Mesangial cell (primary cell): ENCODE measurements around the genes KRTAP10-8 and KRTAP12-1.

DNA sequence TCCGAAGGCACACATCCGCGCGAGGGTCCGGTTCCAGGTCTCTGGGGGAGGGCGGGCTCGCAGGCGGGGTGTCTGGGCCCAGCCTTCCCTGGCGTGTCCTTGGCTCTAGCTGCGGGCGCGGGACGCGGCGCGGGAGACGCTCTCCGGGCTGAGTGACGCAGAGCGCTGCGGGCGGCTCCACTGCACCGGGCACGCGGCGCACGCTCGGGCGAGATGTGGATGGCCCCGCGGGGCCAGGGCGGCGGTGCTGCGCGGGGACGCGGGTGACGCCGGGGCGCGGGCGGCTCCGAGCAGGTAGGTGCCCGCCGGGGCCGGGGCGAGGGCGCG lies 3.5 kb upstream of the TRPM2 start:
- RAMPAGE, long total RNA = no peak

DNA sequence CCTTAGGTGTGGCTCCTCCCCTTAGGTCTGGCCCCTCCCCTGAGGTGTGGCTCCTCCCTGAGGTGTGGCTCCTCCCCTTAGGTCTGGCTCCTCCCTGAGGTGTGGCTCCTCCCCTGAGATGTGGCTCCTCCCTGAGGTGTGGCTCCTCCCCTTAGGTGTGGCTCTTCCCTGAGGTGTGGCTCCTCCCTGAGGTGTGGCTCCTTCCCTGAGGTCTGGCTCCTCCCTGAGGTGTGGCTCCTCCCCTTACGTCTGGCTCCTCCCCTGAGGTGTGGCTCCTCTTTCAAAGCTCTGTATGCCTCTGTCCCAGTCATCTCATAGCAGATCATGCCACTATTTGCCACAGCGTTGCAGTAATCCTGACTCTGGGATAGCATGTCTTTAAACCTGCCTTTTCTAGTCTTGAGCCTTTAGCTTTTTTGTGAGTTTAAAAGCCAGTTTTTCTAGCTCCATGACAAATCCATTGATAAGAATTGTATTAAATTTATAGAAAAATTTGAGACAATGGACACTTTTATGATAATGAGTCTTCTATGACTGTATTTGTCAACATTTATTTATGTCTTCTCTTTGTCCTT lies 26.6 kb upstream of the LRRC3 start:
- RAMPAGE, long total RNA = no peak

DNA sequence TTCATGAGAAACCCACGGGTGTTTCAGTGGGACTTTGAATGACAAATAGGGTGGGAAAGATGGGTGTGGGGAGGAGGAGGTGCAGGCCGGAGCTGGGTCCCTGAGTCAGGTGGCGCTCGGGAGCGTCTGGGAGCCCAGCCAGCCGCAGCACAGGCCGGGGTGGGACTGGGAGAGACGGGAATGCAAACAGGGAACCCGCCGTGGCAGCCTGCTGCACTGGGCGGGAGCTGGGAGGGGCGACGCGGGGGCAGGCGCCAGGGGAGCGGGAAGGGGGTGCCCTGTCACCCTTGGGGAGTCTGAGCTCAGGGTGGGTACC lies 16.9 kb upstream of the LRRC3 start:
- RAMPAGE, long total RNA = no peak

DNA sequence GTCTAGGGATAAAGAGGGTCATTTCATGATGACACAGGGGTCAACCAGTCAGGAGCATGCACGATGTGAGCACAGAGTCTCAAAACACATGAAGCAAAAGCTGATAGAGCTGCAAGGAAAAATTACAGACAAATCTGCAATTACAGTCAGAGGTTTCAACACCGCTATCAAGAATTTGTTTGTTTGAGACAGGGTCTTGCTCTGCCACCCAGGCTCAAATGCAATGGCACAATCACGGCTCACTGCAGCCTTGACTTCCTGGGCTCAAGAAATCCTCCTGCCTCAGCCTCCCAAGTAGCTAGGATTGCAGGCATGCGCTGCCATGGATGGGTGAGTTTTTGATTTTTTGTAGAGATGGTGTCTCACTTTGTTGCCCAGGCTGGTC lies 3.4 kb upstream of the LRRC3 start:
- RAMPAGE, long total RNA = no peak

DNA sequence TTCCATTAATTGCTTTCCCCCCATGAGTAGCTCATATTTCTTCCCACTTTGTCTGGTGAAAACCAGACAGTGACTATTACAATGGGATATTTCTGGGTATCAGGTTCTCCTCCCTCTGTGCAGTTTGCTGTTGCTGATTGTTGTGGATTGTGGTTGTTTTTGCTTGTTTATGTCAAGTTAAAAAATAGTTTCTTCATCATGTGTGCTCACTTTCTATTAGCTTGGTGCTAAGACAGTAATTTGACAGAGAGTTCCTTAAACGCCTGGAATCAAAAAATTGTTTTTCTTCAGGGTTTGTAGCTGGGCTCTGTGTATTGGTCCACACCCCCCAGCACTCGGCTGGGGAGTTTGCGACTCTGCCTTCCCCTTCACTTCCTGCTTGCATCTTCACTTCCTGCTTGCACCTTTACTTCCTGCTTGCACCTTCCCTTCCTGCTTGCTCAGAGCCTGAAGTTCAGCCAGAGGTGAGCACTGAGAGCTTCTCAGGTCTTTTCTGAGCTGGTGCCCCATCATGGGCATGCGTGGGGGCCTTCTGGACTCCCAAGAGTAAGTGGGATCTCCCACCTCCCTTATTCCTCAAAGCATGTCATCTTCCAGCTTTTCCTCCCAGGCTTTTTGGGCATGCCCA lies 3.8 kb downstream of the KRTAP10-2 start:
- RAMPAGE, long total RNA = no peak

DNA sequence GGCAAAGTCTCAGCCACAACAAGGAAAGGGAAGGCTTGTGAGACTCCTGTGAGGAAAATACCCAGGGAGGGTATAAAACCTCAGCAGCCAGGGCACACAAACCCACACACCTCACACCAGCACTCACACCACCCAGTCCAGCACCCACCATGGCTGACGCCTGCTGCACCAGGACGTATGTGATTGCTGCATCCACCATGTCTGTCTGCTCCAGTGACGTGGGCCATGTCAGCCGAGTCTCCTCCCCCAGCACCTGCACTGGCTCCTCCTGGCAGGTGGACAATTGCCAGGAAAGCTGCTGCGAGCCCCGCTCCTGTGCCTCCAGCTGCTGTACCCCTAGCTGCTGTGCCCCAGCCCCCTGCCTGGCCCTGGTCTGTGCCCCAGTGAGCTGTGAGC lies at the start of gene KRTAP10-8:
Gene KRTAP10-8 (plus strand): TSS at position 128 of the 396 bp plus-strand sequence.
- RAMPAGE, long total RNA = no peak

- RAMPAGE, long total RNA = no peak
Observed at GRCh38 chr21:44681920-44682457, at the start of gene KRTAP12-1. Gene KRTAP12-1, minus strand, starts transcription at chr21:44682163.

DNA sequence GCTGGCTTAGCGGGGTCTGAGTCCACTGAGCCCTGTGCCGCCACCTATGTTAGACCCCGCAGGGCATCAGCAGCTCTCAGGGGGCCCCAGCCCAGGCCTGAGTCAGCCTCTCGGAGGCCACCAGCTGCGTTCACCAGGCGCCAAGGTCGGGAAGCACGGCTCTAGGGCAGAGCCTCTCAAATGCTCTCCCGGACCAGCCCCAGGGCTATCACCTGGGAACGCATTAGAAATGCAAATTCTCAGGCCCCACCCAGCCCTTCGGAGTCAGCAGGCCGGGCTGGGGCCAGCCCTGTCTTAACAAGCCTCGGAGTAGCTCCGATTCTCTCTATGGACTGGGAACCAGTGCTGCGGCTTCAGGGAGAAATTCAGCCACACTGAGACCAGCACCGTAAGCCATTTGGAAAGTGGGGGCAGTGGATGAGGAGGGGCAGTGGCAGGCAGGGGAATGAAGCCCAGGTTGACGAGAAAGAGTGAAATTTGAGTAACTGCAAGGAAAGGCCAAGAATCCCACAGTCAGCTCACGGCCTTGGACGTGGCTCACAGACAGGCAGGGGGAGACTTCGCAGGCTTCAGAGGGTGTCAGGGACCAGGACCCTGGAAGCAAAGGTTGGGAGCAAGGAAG lies 37.4 kb upstream of the TSPEAR start:
- RAMPAGE, long total RNA = no peak

DNA sequence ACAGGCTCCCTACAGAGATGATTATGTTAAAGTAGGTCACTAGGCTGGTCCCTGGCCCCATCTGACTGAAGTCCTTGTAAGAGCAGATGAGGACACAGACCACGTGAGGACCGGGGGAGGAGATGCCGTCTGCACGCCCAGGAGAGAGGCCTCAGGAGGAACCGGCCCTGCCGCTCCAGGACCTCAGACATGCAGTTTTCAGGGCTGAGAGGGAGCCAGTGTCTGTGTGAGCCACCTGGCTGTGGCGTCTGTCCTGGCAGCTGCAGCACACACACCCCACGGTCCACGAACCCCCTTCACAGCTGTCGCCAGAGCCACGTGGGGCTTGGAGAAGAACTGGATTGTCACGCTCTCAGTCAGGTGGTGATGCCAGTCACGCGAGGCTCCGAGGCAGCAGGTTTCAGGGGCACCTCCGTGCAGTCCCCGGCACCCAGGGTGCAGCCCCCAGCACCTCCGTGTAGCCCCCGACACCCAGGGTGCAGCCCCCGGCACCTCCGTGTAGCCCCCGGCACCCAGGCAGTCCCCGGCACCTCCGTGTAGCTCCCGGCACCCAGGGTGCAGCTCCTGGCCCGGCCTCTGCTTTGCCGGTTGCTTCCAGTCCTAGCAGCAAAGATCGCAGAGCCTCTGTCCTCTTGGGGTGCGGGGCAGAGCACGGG lies 18.9 kb upstream of the SUMO3 start:
- RAMPAGE, long total RNA = no peak

- RAMPAGE, long total RNA = no peak
Observed at GRCh38 chr21:44858084-44858812, 15.2 kb downstream of the PTTG1IP start.

GRCh38 chr21:44874268-44875265 lies 1.1 kb upstream of the PTTG1IP start:
- RAMPAGE, long total RNA = no peak

- RAMPAGE, long total RNA = no peak
Observed at GRCh38 chr21:44908392-44908899, 12.3 kb downstream of the ITGB2 start.

- RAMPAGE, long total RNA = no peak
Observed at GRCh38 chr21:44931029-44931873, 8.6 kb upstream of the SLX9 start.

- RAMPAGE, long total RNA = no peak
Observed at GRCh38 chr21:45003381-45003920, 63.6 kb downstream of the SLX9 start.

GRCh38 chr21:45029576-45030252 lies 44.7 kb upstream of the ADARB1 start:
- RAMPAGE, long total RNA = no peak

- RAMPAGE, long total RNA = no peak
Observed at GRCh38 chr21:45063978-45064326, 10.4 kb upstream of the ADARB1 start.

GRCh38 chr21:45064455-45064902 lies 9.9 kb upstream of the ADARB1 start:
- RAMPAGE, long total RNA = no peak

- RAMPAGE, long total RNA = no peak
Observed at GRCh38 chr21:45080797-45081490, 6.6 kb downstream of the ADARB1 start.

DNA sequence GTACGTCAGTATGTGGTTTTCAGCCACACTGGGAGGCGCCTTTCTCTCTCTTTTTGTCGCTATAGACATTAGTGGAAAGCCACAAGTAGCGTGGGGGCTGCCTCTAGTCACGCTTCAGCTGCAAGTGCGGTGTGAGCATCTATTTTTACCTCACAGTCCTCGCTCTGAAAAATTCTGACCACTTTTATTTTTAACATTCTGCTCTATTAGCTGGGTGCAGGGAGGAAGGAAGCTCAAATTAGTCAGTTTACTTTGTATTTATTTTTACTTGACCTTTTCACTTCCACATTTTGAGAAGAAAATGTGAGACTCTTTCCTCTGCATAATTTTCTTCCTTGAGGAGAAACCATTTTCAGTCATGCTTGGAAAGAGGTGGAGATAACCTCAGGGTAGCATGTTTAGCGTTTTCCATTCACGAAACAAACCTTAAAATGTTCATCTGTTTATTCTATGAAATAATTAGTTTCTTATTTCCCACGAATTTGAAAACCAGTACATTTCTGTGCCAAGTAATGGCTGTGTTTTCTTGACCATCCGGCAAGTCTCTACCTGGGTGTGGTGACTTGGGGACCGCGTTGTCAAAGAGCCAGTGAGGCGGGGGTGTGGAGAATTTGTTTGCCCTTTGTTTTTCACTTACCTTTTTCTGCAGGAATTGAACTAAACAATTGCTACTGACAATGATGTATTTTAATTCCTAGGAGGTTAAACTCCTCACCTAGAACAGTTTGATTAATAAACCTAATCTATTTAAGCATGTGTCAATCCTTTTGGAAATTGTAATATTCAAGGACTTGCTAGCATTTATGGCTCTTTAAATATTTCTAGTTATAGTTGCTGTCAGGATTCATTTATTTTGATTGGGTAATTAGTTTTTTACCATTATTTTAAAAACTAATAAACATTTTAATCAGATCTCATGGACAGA lies 35.7 kb downstream of the ADARB1 start:
- RAMPAGE, long total RNA = no peak

DNA sequence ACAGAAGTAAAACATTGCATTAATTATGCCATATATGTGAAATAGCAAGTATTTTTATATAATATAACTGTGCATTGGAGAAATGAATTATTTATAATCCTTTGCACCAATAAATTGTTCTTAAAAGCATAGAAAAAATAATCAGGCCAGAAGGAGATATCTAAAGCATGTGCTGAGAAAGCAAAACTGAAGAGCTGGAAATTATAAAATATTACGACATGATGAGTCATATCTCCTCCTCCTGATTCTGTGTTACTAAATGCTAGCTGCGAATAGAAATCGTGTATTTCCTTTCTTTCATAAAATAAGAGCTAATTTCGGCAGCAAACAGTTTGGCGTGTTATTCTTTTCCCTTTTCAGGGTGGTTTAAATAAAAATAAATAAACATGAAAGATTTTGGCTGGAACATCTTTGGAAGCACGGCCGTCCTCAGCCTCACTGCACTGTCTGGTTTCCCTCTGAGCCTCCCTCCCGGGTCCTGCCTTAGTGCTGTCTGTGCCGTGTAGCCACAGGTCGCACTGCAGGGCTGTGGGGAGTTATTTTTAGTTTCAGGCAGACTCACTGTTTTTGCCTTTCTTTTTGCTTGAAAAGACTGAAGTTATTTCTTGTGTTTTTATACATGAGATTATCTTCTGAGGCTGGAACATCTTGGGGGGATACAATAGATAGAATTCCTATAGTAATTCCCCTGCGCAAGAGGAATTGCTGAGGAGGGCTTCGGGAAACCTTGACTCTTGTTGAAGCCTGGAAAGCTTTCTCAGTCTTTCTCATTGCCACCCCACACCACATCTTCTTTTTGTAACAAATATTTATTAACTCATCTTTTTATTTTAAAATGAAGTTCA lies 56.1 kb downstream of the ADARB1 start:
- RAMPAGE, long total RNA = no peak